SP-49 (cell line): Measurements from ENCODE around the genes PPP1R37, KLC3 and MEIOSIN.

GRCh38 chr19:44987108-44987602, 14.1 kb upstream of the RELB start:
- PRO-cap: no peak

- PRO-cap: bidirectional peak, plus-strand start at chr19:45093196, minus-strand start at chr19:45092833
Observed at GRCh38 chr19:45092479-45093865, at the start of gene PPP1R37. TSS of gene PPP1R37 (plus strand) at chr19:45093179.

DNA sequence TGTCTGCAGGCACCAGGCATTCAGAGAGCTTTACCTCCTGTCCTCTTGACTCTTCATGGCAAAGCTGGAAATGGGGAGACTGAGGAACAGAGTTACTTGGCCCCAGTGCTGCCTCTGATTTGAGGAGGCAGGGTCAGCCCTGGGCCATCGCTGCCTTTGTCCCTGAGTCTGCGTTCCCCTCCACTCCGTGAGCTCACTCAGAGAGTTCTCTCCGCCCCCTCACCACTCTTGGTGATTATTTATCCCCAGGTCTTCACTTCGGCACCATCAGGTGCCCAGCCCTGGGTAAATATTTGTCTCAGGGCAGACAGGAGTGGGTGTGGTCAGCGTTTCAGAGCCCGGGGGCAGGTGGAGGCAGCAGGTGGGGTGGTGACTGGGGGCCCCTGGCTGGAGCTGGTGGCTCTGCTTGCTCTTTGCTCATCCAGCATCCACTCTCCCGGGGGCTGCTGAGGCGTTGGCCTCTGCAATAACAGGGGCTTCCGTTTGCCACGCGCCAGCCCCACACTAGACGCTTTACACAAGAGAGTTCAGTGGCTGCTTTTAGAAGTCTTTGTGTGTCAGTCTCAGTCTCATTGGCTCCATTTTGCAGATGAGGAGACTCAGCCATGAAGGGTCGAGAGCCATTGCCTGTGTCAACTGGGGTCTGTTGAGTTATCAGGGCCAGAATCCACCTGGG, 20.7 kb downstream of the PPP1R37 start:
- PRO-cap: no peak

DNA sequence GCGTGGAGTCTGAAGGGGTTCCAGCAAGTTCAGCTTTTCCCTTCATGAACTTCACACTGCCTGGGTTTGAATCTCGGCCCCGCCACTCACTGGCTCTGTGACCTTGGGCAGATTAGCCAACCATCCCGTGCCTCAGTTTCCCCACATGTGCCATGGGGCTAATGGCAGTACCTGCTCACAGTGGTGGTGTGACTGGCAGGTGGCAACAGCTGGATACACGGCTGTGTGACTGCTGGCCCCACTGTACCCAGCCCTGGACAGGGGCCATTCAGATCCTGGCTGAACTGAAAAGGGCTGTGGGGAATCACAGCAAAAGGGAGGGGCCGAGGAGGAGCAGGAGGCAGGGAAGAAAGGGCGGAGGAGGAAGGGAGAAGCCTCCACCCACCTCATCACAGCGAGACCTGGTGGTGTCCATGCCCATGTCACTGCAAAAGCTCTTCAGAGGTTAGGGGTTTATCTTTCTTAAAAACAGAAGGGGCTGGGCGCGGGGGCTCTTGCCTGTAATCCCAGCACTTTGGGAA, 7.4 kb downstream of the TRAPPC6A start:
- PRO-cap: no peak

GRCh38 chr19:45215444-45216224, 29.6 kb downstream of the EXOC3L2 start:
- PRO-cap: no peak

DNA sequence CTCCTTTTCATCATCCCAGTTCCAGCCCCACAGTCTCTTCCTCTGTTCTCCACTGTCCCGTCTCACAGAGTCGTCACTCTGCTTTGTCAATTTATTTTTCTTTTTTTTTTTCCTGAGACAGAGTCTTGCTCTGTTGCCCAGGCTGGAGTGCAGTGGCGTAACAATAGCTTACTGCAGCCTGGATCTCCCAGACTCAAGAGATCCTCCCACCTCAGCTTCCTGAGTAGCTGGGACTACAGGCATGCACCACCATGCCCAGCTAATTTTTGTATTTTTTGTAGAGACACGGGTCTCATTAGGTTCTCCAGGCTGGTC, 668 bp upstream of the EXOC3L2 start:
- PRO-cap: no peak

DNA sequence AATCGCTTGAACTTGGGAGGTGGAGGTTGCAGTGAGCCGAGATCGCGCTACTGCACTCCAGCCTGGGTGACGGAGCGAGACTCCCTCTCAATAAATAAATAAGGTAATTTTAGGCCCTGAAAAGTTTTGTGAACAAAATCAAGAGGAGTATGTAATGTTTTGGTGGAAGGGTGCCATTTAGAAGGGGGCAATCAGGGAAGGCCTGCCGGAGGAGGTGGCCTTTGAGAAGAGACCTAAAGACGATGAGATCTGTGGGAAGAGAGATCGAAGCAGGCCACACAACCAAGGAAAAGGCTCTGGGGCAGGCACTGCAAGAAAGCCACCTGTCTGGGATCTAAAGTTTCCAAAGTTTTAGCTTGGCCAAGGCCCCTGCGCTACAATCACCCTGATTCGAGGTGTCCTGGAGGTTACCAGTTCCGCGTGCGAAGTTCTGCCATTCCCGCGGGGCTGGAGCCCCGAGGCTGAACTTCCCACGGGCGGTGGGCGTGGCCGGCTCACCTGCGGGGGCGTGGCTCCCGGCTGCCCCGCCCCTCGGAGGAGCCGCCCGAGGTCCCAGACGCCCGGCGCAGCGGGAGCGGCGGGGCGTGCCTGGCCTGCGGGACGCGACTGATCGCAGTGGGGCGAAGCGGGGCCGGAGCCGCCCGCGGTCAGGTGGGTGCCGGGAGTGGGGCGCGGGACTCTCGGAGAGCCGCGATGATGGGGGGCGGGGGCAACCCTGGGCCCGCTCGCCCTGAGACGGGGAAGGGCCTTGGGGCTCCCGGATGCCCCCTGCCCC, at the start of gene KLC3:
Gene KLC3 (plus strand): TSS at position 555 of the 775 bp plus-strand sequence.
- PRO-cap: no peak

- PRO-cap: no peak
Observed at GRCh38 chr19:45448859-45449403, 18.9 kb upstream of the FOSB start.

- PRO-cap: bidirectional peak, plus-strand start at chr19:45469914, minus-strand start at chr19:45469761
Observed at GRCh38 chr19:45469858-45470818, 2.3 kb downstream of the FOSB start.

- PRO-cap: no peak
Observed at GRCh38 chr19:45508295-45509196, 1.3 kb downstream of the VASP start.

GRCh38 chr19:45523418-45524265, 16.4 kb downstream of the VASP start:
- PRO-cap: no peak

DNA sequence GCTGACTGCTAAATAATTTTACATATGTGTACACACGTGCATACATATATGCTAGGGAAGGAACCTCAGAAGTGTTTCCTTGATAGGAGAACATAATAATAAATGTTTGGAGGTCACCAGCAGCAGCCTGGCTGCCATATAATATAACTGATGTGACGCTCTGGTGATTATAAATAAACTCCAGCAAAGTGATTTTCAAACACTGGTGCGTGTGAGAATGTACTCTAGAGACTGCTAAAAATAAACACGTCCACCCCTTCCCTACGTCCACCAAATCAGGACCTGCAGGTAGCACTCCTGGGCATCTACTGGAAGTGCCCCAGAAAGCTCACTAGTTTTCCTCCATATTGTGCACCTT, 13.2 kb downstream of the OPA3 start:
- PRO-cap: no peak

DNA sequence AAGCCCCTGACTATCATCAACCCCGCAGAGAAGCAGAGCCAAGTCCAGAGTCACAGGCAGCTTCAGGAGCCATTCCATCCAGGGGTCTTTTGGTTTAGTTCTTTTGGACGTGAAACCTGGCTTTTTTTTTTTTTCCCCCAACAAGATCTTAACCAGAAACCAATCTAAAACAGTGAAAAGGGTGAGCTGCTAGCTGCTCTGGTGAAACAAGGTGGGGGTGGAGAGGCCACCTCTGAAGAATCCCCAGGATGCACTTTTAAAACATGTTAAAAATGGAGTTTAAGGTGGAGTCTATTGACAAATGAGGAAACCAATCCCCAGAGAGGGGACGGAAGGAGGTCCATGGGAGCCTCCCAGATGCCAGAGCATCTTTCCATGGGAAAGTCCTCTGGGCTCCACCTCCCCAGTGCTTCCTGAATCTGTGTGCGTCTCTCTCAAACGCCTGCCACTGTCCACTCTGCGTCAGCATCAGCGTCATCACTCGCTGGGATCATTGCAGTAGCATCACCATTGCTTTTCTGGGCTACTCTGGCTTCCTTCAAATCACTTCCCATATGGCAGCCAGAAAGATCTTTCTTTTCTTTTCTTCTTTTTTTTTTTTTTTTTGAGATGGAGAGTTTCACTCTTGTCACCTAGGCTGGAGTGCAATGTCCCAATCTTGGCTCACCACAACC, 6.3 kb downstream of the GPR4 start:
- PRO-cap: no peak

DNA sequence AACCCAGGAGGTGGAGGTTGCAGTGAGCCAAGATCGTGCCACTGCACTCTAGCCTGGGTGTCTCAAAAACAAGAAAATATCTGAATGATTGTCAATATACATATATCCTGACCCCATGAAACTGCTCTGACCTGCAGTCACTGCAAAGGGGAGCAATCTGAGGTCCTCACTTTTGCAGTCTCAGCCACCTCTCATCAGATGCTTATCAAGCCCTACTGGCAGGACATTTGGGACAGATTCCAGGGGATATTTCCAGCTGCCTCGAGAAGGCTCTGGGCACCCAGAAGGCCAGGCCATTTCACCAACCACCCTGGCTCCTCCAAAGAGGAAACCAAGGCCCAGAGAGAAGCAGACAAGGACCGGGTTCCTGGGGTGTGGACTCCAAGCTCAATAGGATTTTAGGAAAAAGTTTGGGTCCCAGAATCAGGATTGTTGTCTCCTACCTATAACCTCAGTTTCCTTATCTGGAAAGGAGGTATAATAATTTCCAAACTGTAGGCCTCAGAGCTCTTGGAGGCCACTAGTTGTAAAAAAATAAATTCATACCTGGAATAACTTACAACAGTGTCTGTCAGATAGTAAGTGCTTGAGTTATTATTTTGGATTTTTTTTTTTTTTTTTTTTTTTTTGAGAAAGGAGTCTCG, 2.2 kb downstream of the EML2 start:
- PRO-cap: no peak

DNA sequence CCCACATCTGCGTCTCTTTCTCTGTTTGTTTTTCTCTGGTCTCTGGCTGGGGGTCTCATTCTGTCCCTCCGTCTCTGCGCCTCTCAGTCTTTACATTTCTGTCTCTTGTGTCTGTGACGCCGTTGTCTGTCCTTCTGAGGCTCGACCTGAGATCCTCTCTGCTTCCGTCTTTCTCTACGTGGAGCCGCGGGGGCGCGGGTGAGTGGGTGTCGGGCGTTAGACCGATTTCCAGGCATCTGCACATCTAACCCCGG, 451 bp downstream of the GIPR start:
- PRO-cap: no peak

GRCh38 chr19:45687307-45687799, 4.4 kb downstream of the SNRPD2 start:
- PRO-cap: no peak

- PRO-cap: no peak
Observed at GRCh38 chr19:45712052-45712866, 18.4 kb downstream of the FBXO46 start.

DNA sequence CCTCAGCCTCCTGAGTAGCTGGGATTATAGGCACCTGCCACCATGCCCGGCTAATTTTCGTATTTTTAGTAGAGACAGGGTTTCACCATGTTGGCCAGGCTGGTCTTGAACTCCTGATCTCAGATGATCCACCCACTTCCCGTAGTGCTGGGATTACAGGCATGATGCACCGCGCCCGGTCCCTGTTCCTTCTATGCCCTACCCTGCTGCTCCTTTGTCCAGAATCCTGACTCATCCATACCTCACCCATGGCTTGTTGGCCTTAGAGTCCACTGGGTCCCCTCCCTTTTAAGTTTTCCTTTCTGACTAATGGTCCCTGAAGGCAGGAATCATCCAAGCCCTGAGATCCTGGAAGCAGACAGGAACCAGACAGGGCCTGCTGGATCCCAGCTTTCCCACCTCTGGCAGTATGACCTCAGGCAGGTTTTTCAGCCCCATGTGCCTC, 8.7 kb downstream of the FBXO46 start:
- PRO-cap: no peak

- PRO-cap: no peak
Observed at GRCh38 chr19:45733241-45733691, at the start of gene MEIOSIN. TSS of gene MEIOSIN (plus strand) at chr19:45733439.

GRCh38 chr19:45767572-45768010, 1.5 kb downstream of the SIX5 start:
- PRO-cap: no peak